Gallbladder (tissue), 1 donor: ENCODE data around the genes TUB and DENND2B.

DNA sequence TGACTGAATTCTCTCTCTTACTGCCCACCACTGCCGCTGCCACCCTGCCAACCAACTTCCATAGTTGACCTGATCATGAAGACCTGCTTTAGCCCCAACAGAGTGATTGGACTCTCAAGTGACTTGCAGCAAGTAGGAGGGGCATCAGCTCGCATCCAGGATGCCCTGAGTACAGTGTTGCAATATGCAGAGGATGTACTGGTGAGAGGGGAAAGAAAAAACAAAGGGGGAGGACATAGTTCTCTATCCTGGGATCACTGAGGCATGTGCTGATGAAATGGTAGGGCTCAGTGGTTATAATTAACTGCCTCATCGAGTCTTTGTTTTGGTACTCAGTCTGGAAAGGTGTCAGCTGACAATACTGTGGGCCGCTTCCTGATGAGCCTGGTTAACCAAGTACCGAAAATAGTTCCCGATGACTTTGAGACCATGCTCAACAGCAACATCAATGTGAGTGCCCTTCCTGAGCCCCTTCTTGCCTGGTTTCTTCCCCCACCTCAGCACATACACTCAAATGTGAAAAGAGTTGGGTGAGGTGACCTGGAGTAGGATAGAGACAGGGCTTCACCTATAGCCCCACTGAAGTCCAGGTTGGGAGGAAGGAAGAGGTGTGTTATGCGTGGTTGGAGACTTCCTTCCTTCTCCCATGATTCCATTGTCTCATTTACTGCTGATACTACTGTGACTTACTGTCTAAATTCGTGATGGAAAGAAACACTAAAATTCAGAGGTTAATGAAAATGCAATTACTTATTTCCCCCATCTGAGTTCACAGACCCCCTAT, 8.0 kb downstream of the EIF3F start:
- PRO-cap, result no peak

GRCh38 chr11:8018411-8019696, 31.7 kb downstream of the EIF3F start:
- PRO-cap, result bidirectional peak, plus-strand start at chr11:8019206, minus-strand start at chr11:8018969

DNA sequence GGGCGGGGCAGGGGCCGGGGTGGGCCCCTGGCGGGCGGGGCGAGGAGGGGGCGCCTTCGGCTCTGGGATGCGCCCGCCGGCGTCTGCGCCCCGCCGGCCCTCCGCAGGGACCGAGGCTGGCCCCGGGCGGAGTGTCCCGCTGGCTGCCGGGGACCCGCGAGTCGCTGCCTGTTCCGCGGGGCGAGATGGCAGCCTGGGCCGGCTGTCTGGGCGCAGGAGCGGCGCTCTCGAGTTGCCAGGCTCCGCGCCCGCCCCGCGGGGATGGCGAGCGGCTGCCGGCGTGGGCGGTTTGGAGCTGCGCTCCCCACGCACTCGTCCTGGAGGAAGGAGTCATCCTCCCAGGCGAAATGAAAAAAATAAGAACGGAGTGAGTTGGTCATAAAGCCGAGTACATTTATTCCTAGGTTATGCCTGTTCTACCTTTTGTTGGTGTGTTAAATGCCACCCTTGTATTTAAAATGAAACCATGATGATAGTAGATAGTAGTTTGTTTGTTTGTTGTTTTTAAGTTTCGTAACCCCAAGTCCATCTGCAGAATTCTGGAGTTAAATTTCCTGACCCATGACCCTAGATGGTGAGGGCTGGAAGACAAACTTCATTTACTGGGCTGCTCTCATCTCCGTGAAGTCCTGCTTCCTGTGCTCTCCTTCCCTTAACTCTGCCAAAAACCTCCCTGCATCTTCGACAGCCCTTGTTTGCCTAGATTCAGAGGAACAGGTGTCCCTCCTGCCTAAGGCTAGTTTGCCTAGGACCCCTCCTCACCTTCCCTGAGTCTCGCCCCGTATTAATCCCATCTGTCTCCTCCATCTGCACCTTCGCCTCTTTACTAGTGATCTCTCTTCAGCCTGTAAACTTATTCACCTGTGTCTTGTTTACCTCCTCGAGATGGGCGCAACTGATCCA, 32.8 kb downstream of the EIF3F start:
- PRO-cap, result unidirectional peak, minus-strand start at position 263 of the sequence

- PRO-cap, result unidirectional peak, plus-strand start at chr11:8081217; unidirectional peak, plus-strand start at chr11:8081306
Observed at GRCh38 chr11:8080970-8082216, at the start of gene TUB. Gene TUB, plus strand, starts transcription at chr11:8081211.

GRCh38 chr11:8233973-8234365, 29.7 kb downstream of the LMO1 start:
- PRO-cap, result no peak

- PRO-cap, result no peak
Observed at GRCh38 chr11:8603699-8603975, 9.6 kb upstream of the STK33 start.

- PRO-cap, result no peak
Observed at GRCh38 chr11:8651906-8652675, 30.4 kb downstream of the TRIM66 start.

- PRO-cap, result no peak
Observed at GRCh38 chr11:8678853-8679544, 3.5 kb downstream of the TRIM66 start.

- PRO-cap, result no peak
Observed at GRCh38 chr11:8684442-8685019, 1.9 kb downstream of the RPL27A start.

- PRO-cap, result no peak
Observed at GRCh38 chr11:8692424-8693072, 10.0 kb downstream of the RPL27A start.

GRCh38 chr11:8790955-8791494, 19.4 kb downstream of the DENND2B start:
- PRO-cap, result no peak

DNA sequence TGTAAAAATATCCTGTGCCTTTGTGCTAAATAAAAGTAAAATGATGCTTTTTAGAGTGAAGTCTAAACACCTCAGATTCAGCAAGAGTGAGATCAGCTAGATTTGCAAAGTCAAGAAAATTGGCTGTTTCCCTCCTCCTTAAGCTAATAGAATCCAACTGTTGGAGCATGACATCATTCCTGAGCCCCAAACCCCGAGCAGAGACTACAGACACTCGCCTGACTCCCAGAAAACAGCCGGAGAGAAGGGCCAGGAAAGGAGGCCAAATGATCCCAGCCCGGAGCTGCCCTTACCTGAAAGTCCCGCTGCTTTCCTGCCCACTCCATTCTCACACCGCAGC, 280 bp downstream of the DENND2B start:
- PRO-cap, result bidirectional peak, plus-strand start at position 230 of the sequence, minus-strand start outside the sequence

DNA sequence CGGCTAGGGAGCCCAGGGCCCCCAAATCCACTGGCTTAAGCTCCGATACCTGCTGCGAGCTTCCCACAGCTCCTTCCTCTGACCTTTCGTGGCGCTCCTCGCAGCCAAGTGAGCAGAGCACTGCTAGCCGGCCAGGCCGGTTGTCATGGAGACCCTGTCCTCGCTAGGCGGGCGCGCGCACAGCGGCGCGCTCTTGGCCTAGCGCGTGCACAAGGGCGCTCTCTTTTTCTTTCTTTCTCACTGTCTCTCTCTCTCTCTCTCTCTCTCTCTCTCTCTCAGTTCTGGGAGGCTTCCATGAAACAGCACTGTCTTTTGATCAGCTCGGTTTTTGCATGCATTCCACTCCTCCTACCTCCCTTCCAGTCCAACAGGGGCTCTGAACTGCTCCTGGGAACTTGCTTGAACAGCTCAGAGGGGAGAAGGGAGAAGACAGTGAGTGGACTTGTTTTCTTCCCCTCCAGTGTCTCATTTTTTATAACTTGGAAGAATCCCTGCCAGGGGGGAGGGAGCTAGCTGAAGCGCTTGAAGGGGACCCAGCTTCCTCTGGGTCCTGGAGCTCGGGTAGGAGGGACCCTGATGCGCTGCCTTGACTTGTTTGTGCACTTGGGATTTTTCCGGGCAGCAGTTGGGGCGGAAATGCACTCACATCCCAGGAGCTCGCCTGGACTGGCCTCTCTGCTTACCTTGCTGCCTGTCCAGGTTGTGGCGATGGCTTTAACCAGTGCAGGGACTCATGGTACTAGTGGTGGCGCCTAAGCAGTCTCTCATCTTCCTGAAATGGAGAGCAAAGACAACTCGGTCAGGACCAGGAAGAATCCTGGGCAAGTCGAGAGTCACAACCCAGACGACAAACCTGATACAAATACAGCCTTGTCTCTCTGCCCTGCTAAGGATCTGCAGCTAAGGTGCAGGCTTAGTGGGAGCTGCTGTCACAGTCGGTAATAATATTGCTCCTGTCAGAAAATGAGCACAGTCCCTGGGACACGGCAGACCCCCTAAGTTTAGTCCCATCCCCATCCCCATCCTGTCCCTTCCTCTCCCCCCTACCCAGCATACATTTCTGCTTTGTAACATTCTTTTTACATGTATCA, at the start of gene DENND2B:
TSS of gene DENND2B (minus strand) at position 111 of the 1,091 bp plus-strand sequence.
- PRO-cap, result bidirectional peak, plus-strand start at position 411 of the sequence, minus-strand start at position 110 of the sequence; unidirectional peak, minus-strand start at position 668 of the sequence

GRCh38 chr11:8865276-8865667, 45.7 kb upstream of the AKIP1 start:
- PRO-cap, result no peak

GRCh38 chr11:9274713-9275331, 9.7 kb upstream of the DENND5A start:
- PRO-cap, result no peak

GRCh38 chr11:9445776-9446552, 14.8 kb upstream of the ZNF143 start:
- PRO-cap, result no peak

DNA sequence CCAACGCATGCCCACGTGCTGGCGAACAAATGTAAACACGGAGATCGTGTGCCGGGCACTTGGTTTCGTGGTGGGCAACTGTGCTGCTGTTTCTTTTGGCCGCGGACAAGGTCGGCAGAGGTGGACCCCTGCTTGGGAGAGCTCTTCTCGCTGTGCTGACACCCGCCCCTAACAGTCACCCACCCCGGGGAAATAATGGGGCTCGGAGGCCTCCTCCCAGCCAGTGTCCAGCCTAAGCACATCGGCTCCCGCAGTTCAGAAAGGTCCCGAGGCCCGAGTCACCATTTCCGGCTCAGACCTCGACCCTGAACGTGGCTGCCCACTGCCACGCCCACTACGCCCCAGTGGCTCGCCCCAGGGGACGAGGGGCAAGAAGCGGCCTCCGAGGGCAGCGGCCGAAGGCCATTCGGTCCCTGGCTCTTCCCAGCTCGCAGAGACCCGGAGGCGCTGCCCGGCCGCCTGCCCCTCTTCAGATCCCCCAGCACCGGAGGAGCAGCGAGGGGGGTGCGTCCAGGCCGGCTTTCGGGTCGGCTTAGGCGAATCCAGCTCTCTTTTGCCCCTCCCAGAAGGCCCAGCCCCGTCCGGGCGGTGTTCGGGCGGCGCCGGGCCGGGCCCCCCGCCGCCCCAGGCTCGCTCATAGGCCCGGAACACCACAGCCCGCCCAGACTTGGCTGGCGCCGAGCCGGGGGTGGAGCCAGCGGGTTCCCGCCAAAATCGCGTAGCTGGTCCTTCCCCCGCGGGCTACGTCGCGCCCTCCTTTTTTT, 451 bp upstream of the WEE1 start:
- PRO-cap, result bidirectional peak, plus-strand start at position 58 of the sequence, minus-strand start outside the sequence; bidirectional peak, plus-strand start at position 258 of the sequence, minus-strand start at position 280 of the sequence; bidirectional peak, plus-strand start outside the sequence, minus-strand start at position 524 of the sequence

GRCh38 chr11:9626483-9627271, 37.2 kb upstream of the SWAP70 start:
- PRO-cap, result unidirectional peak, plus-strand start at chr11:9627015

GRCh38 chr11:9664838-9665206, 945 bp downstream of the SWAP70 start:
- PRO-cap, result no peak

- PRO-cap, result no peak
Observed at GRCh38 chr11:9704559-9705172, 40.8 kb downstream of the SWAP70 start.